NCI-H460 (cell line): Measurements from ENCODE around the genes TRIM74, SPDYE10 and BAZ1B.

RAMPAGE:
- cytosol, long total RNA = no peak
- long total RNA = no peak
- nucleus, long total RNA = no peak
Measured at GRCh38 chr7:69749389-69749743, 151.1 kb downstream of the AUTS2 start.

DNA sequence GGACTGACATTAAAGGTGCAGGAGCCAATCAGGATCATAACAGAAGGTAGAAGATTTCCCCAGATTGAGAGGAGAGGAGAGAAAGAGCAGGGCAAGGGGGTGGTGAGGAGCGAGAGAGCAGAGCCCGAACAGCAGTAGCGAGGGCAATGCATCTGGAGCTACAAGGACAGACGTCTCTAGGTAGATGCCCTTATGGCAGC, 625.9 kb upstream of the GALNT17 start:
RAMPAGE:
- cytosol, long total RNA = no peak
- long total RNA = no peak
- nucleus, long total RNA = no peak

DNA sequence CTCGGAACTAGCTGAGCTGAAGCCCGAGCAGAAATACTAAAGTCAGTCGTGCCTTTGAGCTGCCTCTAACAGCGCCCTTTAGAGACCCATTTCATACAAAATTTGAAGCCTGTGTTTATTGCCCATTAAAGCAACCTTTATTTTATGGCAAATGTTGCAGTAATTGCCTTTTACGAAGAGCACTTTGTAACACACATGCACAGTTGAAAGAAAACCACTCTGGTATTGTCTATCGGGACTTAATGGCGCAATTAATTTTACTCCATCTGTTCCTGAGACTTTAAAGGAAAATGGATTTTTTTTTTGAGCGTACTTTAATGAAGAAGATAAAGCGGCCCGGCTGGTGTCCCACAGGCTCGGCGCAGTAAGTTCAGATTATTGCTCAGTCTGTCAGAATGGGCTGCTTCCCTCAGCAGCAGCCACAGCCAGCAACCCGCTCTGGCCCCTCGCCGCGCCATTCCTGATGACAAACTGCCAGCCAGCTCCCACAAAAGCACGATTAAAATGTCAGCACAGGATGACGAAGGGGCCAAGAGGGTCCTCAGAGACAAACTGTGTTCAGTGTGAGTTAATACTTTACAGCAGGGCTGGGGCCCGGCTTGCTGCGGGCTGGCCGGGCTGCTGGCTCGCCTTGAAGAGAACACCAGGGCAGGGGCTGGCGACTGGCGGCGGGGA, 501.1 kb upstream of the GALNT17 start:
RAMPAGE:
- cytosol, long total RNA = no peak
- long total RNA = no peak
- nucleus, long total RNA = no peak

GRCh38 chr7:70695386-70695832, 436.5 kb upstream of the GALNT17 start:
RAMPAGE:
- cytosol, long total RNA = no peak
- long total RNA = no peak
- nucleus, long total RNA = no peak

DNA sequence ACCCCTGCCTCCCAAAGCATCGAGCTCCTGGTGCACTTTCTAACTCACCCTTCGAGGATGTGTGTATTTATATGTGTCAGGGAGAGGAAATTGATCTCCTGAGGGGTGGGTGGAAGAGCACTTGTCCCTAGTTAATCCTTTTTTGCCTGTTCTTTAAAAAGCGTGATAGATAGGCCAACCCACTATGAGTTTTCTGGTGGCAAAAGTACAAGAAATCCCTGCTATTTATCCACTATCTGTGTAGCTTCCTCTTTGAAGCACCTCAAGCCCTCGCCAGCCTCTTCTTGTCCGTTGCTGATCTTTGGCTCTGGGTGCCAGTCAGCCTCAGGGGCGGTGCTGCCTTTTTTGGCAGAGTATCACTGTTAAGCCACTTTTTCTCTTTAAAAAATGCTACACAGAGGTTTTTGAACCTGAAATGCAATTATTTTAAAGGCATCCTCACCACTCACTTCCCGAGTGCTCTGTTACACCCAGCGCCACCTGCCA, 414.5 kb upstream of the GALNT17 start:
RAMPAGE:
- cytosol, long total RNA = no peak
- long total RNA = no peak
- nucleus, long total RNA = no peak

DNA sequence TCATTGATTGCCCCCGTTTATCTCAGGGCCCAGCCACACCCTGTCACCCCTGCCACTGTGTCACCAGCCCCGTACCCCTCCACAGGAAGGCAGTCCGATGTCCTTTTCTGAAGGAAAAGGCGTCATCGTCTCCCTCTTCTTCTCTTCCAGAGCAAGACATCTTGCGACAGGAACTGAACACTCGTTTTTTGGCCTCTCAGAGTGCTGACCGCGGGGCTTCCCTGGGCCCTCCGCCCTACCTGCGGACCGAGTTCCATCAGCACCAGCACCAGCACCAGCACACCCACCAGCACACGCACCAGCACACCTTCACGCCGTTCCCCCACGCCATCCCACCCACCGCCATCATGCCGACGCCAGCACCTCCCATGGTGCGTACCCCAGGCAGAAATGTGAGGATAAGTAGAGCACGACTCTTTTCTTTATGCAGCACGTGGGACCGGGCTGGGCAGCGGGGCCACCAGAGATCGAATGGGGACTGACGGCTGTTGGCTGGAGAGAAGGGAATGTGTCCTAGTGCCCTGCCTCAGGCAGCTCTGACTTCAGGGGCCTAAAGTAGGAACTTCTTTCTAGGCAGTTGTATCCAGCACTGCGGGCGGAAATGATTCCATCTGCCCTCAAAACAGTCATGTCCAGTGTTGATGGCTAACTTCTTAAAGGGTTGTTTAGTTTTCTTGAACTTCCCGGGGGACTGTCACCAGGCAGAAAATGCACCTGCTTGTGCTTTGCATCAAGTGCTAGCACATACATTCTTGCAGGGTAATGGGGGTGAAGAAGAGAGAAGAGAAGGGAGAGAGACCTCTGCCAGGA, 365.8 kb upstream of the GALNT17 start:
RAMPAGE:
- cytosol, long total RNA = no peak
- long total RNA = no peak
- nucleus, long total RNA = no peak

RAMPAGE:
- cytosol, long total RNA = no peak
- long total RNA = no peak
- nucleus, long total RNA = no peak
Measured at GRCh38 chr7:71221463-71221856, 89.5 kb downstream of the GALNT17 start.

GRCh38 chr7:71239560-71240044, 107.7 kb downstream of the GALNT17 start:
RAMPAGE:
- cytosol, long total RNA = no peak
- long total RNA = no peak
- nucleus, long total RNA = no peak

DNA sequence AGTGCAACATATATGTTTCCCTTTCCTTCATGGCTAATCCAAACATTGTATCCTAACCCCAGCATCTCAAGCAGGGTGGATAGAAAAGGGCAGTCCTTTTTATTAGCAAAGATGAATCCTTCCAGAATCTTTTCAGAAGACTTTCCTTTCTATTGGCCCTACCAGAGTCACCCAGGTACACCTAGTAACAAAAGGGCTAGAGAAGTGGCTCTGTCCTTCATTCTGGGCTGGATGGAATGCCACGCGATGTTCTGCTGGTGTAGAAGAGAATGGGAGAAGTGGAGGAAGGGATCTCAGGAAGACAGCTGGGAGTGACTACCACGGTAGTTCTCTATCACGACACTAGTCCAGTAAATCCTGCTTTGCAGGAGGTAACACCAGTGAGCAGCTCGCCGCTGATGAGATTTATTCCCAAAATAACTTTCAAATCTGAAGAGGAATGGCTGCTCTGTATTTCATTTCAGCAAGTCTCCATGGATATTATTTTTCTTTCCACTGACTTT, 178.7 kb downstream of the GALNT17 start:
RAMPAGE:
- cytosol, long total RNA = no peak
- long total RNA = no peak
- nucleus, long total RNA = no peak

DNA sequence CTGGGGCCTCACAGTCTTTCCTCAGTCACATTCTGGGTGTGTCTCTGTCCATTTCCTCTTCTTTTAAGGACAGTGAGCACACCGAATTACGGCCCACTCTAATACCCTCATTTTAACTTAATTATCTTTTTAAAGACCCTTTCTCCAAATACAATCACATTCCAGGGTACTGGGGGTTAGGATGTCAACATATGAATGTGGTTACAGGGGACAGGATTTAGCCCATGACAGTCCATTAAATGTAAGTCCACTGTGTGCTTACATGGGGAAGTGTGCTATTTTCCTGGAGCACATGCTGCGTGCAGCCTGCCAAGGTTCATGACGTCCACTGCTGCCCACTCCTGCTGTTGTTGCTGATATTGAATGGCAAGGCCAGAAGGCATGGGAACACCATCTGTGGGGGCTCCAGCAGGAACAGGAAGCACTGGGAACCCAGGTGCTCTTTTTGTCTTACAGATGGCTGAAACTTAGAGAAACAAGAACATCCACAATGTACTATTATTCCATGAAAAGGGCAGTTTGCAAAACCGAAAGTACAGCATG, 365.5 kb downstream of the GALNT17 start:
RAMPAGE:
- cytosol, long total RNA = no peak
- long total RNA = no peak
- nucleus, long total RNA = no peak

DNA sequence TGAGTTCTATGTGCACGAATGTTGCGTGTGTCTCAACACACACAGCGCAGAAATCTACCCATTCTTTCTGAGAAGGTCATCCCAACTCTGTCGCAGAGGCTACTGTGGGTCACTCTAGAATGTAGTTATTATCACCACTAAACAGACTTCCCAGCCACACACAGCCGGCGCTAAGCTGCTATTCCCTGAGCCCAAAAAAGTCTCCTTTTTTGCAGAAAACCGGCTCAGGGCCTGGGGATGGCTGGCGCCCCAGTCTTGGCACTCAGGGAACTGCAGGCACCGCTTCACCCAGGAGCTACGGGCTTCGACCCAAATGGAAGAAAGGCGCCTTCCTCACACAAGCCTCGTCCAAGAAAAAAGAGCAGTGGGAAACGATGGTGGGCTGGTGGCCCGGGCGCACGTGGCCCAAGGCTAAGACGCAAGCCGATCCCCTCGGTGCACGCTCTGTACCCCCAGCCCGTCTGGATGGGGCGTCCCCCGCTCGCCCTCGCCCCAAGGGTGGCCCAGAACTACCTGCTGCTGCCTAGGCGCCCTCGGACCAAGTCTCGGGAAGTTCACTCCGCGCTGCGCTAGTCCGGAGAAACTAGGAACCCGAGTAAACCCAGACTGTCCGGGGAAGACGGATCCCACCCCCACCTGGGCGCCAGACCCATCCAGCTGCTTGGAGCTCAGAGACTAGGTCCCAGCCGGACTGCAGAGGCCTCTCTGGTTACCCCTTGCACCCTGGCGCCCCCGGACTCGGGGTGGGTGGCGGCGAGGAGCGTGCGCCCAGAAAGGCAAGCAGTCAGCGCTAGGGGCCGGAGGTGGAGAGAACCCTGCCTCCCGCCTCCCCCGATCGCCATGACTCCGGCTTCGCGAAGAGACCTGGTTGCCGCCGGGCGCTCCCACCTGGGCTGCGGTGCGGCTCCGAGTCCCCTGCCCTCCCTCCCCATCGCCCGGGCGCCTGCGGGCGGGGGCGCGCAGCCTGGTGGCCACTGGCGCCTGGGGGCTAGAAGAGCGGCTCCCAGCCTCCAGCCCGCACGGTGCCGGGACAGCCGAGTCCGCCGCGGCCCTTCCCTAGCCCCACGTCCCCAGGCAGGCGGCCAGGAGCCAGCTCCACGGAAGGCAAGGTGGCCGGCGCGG, 76.4 kb downstream of the CALN1 start:
RAMPAGE:
- cytosol, long total RNA = no peak
- long total RNA = no peak
- nucleus, long total RNA = no peak

GRCh38 chr7:72610979-72611443, 198.9 kb upstream of the CALN1 start:
RAMPAGE:
- cytosol, long total RNA = no peak
- long total RNA = no peak
- nucleus, long total RNA = no peak

RAMPAGE:
- cytosol, long total RNA = no peak
- long total RNA = no peak
- nucleus, long total RNA = no peak
Measured at GRCh38 chr7:72878923-72879547, 45.9 kb upstream of the POM121 start.

GRCh38 chr7:72925289-72926007, 553 bp downstream of the POM121 start:
RAMPAGE:
- cytosol, long total RNA = no peak
- long total RNA = no peak
- nucleus, long total RNA = no peak

DNA sequence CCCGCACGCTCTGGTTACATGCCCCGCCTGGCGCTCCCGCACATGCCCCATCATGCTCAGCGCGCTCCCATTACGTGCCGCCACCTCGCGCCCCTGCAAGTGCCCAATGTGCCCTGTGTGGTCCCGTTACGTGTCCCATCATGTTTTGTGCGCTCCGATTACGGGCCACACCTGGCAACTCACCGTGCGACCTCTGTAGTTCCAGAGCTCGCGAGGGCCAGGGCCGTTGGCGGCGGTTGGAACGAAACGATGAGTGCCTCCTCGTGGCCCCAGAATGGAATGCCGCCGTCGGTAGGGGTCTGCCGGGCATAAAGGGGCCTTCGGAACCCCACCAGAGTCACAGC, at the start of gene TRIM74:
TSS of gene TRIM74 (minus strand) at position 58 of the 344 bp plus-strand sequence.
RAMPAGE:
- cytosol, long total RNA = no peak
- long total RNA = no peak
- nucleus, long total RNA = no peak

DNA sequence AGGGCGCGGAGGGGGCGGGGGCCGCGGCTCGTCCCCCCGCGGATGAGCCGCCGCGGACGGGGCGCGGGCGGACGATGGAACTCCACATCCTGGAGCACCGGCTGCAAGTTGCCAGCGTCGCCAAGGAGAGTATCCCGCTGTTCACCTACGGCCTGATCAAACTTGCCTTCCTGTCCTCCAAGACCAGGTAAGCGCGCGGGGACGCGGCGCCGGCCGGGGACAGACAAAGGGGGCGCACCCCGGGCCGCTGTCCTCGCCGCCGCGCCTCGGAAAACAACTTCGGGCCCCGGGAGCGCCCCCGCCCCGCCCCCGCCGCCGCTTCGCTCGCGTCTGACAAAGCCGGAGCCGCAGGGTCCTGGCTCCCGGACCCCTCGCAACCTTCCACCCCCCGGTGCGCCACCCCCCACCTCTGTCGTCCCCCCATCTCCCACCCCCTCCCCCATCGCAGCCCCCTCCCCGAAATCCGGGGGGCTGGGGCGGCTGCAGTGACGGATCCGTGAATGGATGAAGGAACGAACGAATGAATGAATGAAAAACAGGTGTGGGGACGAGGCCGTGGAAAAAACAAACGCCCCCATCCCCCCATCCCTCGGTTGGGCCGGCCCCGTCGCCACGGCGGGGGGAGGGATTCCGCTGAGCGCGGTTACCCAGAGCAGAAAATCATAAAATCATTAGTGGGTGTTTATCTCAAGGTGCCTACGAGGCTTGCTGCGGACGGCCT, at the start of gene SPDYE10:
TSS of gene SPDYE10 (minus strand) at position 275 of the 721 bp plus-strand sequence.
RAMPAGE:
- cytosol, long total RNA = no peak
- long total RNA = no peak
- nucleus, long total RNA = no peak

GRCh38 chr7:73330037-73330747, 2.2 kb downstream of the FKBP6 start:
RAMPAGE:
- cytosol, long total RNA = no peak
- long total RNA = no peak
- nucleus, long total RNA = no peak

DNA sequence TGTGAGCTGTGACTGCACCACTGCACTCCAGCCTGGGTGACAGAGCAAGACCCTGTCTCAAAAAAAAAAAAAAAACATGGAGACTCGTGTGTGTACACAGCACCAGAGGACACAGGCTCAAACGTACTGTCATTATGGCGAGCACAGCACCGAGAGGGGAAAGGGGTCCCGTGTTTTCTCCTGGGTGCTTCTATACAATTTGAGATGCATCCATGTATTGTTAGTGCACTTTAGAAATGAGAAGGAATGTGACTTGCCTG, 35.0 kb downstream of the FKBP6 start:
RAMPAGE:
- cytosol, long total RNA = no peak
- long total RNA = no peak
- nucleus, long total RNA = no peak

GRCh38 chr7:73477786-73478109, 44.2 kb downstream of the FZD9 start:
RAMPAGE:
- cytosol, long total RNA = no peak
- long total RNA = no peak
- nucleus, long total RNA = no peak

RAMPAGE:
- cytosol, long total RNA = no peak
- long total RNA = no peak
- nucleus, long total RNA = start-site peak on the minus strand at chr7:73521945-73521982, 54 and 16 reads in 2 replicates
Measured at GRCh38 chr7:73521450-73522332, at the start of gene BAZ1B. Gene BAZ1B (minus strand): TSS chr7:73522293.